Measurements from ENCODE around the gene FGF6.

GRCh38 chr12:3003581-3004242 lies 44.5 kb downstream of the TEAD4 start:
- PRO-cap, result no peak

DNA sequence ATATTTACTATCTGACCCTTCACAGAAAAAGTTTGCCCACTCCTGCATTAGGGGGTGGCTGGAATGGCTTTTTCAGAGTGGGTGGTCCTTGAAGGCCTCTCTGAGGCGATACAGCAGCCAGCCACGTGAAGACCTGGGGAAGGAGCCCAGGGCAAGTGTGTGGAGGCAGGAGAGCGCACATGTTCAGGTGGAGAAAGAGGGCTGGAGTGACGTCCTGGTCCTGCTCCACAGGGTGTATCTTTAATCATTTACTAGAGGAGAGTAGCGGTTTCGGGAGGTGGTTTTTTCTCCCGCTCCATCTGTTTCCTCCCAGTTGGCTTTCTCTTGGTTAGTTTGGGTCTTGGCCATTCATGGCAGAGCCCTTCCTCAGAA lies 27.7 kb upstream of the TSPAN9 start:
- PRO-cap, result no peak

- PRO-cap, result no peak
Measured at GRCh38 chr12:3103772-3104444, 26.7 kb downstream of the TSPAN9 start.

GRCh38 chr12:3117054-3118002 lies 40.1 kb downstream of the TSPAN9 start:
- PRO-cap, result no peak

DNA sequence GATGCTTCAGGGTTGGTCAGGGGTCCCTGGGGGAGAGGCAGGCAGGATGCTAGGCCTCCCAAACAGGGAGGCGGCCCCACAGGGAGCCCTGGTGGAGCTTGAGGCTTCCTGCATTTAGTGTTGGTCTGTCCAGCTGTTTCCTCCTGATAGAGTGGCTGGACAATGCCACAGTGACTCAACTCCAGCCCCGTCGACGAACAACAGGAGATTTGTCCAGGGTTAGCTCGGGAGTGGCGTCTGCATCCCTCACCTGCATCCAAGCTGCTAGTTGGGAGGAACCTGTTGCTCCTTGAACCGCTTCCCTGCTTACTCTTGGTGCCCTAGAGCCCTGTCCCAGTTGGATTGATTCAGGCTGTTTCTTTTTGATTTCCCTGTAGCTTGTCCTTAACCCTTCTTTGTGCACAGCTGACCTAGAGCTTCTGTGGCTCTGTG lies 45.8 kb downstream of the TSPAN9 start:
- PRO-cap, result no peak

DNA sequence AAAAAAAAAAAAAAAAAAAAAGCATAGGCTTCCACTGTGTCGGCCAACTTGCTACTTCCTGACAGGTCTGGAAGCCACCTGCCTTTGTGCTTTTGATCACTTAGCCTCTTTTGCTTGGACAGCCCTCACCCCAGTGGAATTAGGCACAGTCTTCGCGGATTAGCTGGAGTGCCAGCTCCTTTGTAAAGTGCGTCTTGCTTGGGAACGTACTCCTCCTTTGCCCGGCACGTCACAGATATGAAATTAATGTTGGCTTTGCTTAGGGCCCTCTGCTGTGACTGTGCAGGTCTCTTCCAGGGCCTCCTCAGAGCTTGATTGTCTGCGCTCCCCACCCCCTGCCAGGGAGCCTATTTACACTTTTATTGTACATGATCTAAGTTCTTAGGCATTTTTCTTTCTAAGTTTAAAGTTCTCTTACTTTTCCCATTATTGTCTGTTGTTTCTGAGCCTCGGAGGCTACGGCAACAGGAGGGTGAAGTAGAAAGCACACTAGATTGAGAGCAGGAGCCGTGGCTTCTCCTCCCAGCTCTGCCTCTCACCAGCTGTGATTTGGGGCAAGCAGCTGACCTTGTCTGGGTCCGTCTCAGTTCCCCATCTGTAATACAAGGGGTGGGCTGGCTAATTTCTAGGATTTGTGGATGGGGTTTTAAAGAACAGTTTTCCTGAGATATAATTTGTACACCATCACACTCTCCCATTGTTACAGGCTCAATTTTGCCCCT lies 81.7 kb downstream of the TSPAN9 start:
- PRO-cap, result no peak

- PRO-cap, result no peak
Measured at GRCh38 chr12:3199883-3200980, 123.1 kb downstream of the TSPAN9 start.

DNA sequence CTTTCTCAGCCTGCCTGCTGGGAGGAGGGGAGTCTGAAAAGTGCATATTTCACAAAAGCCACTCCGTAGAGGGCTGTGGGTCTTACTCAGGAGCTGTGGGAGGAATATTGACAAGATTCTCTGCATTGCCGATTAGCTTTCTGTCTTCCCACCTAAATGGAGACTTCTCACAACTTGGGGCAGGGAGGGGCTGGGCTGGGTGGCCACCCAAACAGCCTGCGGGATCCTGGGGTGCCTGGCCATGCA lies 136.4 kb downstream of the TSPAN9 start:
- PRO-cap, result no peak

DNA sequence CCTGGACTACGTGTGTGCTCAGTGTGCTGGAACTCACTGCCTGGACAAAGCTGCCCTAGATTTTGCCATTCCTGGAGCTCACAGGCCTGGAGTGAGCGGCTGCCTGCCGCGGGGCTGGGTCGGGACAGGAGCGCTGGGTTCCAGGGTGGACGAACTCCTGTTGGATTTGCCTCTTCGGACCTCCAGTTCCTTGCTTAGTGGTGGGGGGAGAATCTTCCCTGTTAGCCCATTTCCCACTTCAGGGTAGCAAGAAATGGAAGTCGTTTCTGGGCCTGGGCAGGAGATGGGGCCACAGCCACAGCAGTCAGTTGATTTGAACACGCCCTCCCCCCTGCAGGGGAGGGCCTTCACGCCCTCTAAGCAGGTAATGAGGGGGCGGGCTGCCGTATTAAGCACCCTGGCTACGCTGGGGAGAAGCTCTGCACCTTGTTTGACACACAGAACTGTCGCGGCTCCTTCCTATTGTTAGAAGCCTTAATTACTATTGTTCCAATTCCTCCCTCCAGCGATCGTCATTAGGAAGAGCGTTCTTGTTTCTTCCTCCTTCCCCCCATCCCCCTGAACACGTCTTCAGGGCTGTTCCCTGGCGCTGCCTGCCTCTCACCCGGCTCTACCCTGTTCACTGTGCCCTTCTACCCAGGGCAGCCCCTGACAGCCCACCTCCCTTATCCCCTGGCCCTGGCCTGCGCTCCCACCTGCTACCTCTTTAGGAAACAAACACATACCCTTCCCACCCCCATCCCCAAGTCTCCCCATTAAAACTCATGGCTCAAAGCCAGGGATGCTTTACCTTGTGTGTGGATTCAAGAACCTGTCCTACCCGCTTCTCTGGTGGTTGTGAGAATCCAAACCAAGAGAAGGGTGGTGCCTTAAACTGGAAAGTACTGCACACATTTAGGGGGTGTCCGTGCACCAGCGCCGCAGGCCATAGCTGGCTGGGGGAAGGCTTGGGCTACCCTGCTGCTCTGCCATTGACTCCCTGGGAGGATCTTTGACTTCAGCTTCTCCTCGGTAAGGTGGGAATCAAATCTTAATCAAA lies 137.5 kb downstream of the TSPAN9 start:
- PRO-cap, result no peak

DNA sequence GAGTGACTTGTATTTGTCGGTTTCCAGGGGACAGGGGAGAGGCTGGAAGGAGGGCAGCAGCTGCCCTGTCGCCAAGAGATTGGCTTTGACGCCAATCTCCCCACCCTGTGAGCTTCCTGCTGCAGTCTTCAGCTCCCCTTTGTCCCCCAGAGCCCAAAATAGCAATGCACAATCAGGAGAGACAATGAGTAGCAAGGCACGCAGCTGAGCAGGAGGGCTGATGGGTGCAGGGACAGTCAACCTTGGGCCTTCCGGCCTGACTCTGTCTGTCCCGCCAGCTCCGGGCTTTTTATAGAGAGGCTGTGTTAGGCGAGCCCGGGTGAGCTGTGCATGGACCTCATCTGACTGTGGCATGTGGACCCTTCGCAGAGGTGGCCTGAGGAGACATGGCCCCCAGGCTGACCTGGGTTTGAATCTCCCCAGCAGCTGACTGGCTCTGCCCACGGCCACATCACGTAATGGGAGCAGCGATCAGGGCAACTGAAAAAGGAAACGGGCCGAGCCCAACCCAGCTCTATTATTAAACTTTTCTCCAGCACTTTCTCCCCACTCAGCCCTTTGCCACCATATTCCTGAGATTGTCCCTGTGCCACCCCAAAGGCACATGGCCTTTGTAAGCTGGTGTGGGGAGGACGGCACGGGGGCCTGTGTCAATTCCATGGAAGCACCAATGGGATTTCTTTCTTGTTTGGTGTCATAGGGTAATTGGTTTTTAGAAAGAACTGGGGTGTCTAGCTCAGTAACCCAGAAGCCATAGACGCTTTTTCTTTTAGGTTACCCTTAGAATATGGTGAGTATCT lies 178.0 kb downstream of the TSPAN9 start:
- PRO-cap, result no peak

DNA sequence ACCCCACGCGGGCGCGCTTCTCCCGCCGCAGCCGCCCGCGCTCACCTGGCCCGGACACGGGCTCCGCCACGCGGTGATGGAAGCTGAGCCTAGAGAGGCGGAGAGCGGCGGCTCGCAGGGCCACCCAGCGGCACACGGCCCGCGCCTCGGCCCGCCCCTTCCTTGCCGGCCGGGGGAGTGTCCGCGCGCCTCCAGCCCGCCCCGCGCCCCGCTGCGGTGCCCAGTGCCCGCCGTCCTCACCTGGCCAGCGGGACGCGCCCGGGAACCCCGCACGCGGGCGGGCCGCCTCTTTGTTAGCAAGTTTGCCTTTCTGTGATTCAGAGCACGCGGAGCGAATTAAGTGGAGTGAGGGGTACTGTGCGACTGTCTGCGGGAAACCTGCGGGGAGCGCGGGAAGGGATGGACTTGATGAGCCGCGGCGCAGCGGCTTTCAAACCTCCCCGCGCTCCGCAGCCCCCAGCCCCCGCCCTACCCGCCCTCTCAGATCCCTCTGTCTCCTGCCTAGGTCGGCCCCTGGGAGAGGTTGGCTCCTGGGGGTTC lies 124.9 kb upstream of the PRMT8 start:
- PRO-cap, result no peak

DNA sequence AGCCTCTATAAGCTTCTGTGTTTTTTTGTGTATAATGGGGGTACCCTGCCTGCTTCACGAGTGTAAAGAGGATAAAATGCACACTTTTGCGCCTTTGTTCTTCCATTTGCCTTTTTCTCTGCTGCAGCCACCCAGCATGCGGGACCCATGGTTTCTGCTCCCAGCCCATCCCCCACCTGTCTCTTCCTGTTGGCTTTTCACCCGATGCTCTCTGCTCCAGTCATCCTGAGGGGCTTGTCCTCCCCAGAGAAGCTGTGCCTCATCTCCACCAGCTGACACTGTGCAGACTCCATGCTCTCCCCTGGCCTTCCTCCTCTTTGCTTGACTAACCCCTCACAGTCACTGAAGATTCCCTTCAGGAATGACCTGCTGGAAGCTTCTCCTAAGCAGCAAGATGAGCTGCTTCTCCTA lies 16.7 kb upstream of the PRMT8 start:
- PRO-cap, result no peak

DNA sequence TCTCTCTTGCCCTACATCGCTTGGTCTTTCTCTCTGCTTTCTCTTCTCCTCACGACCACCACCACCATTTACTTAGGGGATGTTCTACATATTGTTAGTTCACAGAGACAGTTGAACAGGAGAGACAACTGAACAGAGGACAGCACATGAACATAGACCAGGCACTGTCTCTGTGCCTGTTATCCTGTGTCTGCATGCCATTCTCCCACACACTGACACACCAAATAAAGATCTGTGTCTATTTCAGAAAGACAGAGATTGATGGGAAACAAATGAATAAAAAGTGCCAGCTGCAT lies 77.5 kb upstream of the PARP11 start:
- PRO-cap, result no peak

GRCh38 chr12:4115009-4115432 lies 158.5 kb upstream of the CCND2 start:
- PRO-cap, result no peak

GRCh38 chr12:4272985-4273233 lies 653 bp upstream of the CCND2 start:
- PRO-cap, result no peak

DNA sequence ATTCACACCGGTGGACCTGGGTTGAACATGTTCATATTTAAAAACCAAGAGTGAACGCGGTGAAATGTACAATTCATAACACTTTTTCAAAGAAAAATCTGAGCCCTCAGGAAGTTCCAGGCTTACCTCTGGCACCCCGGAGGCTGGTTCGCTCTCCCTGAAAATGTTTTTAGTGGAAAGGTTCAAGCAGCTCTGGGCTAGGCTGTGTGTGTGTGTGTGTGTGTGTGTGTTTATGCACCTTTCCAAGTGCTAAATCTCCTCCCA lies 17.4 kb downstream of the CCND2 start:
- PRO-cap, result no peak

DNA sequence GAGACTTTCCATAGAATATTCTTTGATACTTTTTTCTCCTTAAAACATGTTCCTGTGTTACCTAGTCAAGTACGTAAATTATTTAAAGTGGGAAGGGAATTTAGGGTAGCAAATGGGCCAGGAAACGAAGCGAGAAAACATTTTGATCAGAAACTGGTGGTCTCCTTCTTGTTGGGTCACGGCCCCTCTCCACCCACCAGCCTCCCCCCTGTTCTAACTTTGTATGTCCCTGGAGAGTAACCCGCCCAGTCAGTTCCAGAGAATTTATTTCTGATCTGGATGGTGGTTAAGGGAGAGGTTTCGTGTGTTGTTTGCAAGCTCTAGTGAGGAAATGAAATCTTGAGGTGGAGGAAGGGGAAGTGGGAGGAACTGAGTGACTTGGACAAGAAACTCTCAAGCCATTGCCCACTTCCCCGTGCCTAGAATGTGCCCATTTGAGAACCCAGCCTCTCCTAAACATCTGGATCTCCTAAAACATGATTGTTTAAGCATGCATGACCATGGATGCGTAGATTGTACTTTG lies 6.5 kb downstream of the FGF6 start:
- PRO-cap, result bidirectional peak, plus-strand start at position 401 of the sequence, minus-strand start at position 272 of the sequence

DNA sequence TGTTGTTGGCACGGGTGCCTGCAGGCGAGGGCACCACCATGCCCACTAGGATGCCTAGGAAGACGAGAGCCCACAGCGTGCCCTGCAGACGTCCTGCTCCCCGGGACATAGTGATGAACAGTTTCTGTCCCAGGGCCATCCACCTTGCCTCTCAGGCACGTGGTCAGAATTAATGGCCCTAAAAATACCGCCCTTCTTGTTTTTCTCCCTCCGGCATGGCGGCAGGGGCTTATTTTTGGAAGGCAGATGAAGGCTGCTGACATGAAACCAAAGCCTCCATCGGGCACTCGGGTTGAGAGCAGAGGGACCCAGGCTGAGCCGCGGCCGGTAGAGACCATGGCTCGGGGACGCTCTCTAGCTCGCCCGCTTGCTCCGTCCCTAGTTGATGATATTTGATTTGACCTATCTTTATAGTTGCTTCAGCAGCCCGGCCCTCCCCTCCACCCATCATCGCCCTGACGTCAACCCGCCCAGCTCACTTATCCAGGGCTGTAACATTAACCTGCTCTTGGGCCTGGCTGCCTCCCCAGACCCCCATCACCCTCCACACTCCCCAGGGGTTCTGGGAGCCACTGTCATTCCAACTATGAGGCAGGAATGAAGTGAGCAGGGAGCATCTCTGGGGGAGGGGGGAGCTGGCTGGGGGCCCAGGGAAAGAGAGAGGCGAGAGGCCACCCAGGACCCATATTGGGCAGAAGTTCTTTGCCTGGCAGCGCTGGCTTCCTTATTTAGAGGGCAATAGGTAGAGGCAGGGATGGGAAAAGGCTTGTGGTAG lies at the start of gene FGF6:
Gene FGF6, minus strand, starts transcription at position 384 of the 775 bp plus-strand sequence.
- PRO-cap, result no peak

GRCh38 chr12:4572680-4573084 lies 10.7 kb downstream of the DYRK4 start:
- PRO-cap, result no peak

DNA sequence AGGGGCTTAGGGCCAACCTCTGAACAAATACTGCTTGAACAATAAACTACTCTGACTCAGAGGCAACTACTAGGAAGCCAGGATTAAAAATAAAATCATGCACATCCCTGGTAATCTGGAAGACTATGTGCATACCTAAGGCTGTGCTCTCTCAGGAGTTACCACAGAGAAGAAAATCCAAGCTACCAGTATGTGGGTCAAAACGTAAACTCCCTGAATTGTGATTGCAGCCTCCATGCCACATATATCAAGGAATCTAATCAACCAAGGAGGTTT lies 16.0 kb downstream of the GALNT8 start:
- PRO-cap, result no peak